Diencephalon (tissue), 2 donors: ENCODE measurements around a stretch of chr3.

DNA sequence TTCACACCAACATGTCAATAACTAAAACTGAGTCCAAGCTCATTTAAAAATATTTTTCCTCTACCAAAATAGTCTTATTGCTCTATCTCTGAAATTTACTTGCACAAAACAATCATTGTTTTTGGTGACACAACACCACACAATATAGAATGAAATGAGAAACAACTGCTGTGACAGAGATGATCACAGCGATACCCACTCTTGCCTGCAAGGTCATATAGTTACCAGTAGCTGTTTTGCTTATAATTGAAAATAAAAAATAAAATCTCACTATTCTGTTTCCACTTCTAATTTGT, 1.1 kb downstream of the ANKRD28 start:
- RAMPAGE, long total RNA = no peak

DNA sequence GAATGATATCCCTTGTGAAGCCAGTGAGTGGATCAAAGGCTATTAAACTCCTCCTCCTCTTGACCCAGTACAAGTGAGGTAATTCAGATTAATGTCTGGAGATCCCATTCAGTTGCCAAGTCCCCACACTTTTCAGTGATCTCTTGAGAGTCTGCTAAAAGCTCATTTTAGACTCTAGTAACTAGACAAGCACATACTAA, 2.6 kb upstream of the ANKRD28 start:
- RAMPAGE, long total RNA = no peak

DNA sequence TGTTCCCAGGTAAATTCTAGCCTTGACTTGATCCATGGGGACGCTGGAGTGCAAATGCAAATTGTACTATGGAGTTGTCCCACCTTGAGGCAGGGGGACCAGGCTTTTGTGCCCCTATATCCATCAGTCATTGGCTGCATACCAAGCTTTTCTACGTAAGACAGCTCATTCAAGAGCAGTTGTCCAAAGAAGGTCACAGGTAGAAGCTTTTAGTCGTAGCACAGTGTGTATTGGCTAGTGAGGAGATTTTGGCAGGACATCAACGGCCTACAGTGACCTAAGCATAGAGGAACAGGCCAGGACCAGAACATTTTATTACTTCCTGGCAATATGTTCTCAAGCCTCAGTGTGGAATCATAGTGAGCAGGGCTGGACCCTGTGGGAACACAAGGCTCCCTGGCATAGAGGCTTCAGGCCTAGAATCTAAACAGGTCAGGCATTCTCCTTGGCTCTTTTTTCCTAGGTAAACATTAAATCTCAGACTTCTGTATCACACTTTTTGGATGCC, 105.4 kb upstream of the ANKRD28 start:
- RAMPAGE, long total RNA = no peak

- RAMPAGE, long total RNA = no peak
Observed at GRCh38 chr3:16050792-16051602, 123.5 kb upstream of the GALNT15 start.

DNA sequence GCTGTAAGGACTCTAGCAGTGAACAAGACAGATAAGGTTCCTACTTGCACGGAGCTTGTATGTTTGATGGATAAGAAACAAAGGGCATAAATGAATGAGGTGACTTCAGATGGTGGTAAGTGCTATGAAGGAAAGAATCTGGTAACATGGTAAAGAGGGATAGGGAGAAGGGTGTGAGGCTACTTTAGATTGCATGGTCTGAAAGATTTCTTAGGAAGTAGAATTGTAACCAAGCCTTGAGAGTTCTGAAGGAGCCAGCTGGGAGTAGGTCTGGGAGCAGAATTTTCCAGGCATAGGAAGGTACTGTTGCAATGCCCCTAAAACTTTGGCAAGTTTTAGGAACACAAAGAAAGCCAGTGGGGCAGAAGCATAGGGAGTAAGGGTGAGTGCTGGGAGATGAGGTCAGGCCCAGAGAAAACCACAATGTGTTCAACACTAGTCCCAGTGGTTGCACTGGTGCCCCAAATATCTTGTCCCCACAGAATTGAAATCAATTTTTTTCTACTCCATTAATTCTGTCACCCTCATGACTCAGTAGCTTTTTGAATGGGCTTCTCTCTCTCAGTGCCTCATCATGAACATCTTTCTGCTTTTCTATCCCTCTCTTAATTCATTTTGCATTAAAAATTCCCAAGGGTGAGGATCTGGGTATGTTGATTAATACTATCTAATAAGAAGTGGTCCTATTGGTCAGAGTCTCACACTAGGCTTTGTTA, 120.7 kb upstream of the GALNT15 start:
- RAMPAGE, long total RNA = no peak

- RAMPAGE, long total RNA = no peak
Observed at GRCh38 chr3:16103283-16103867, 71.1 kb upstream of the GALNT15 start.

GRCh38 chr3:16109983-16110496, 64.4 kb upstream of the GALNT15 start:
- RAMPAGE, long total RNA = no peak

DNA sequence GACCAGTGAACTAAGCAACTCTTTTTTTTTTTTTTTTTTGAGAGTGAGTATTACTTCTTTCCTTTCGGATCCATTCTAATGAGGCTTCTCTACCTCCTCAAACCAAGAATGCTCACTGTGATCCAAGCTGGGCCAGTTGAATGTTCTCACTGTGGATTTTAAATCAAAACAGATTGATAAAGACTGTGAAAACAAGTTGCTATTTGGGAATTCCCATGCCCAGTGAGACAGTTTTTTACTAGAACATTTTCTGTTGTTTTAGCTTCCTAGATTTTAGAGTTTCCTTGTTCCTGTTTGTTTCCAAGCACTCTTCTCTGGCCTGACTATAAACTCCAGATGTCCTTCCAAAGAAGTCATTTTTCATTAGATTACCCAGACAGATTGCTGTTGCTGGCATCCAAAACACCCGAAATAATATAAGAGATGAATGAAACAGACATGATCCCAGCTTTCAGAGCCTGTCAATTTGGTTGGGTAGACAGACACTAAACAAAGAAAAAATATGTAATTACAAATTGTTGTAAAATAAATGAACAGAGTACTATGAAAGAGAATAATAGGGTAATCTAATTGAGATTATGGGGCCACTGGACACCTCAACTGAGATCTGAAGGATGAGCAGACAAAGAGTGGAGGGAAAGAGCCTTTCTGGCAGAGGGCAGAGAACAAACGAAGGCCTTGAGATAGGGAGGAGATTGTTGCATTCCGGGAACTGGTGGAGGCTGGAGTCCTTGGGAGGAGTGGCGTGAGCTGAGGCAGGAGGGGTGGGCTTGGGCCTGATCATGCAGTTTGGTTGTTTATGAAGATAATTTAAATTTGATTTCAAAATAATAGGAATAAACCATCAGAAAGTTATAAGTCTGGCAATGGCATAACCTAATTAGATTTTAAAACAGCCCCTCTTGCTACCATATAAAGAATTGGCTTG, 59.8 kb upstream of the GALNT15 start:
- RAMPAGE, long total RNA = no peak

GRCh38 chr3:16285914-16286658, 21.1 kb downstream of the OXNAD1 start:
- RAMPAGE, long total RNA = no peak

- RAMPAGE, long total RNA = no peak
Observed at GRCh38 chr3:16297878-16298755, 33.1 kb downstream of the OXNAD1 start.

DNA sequence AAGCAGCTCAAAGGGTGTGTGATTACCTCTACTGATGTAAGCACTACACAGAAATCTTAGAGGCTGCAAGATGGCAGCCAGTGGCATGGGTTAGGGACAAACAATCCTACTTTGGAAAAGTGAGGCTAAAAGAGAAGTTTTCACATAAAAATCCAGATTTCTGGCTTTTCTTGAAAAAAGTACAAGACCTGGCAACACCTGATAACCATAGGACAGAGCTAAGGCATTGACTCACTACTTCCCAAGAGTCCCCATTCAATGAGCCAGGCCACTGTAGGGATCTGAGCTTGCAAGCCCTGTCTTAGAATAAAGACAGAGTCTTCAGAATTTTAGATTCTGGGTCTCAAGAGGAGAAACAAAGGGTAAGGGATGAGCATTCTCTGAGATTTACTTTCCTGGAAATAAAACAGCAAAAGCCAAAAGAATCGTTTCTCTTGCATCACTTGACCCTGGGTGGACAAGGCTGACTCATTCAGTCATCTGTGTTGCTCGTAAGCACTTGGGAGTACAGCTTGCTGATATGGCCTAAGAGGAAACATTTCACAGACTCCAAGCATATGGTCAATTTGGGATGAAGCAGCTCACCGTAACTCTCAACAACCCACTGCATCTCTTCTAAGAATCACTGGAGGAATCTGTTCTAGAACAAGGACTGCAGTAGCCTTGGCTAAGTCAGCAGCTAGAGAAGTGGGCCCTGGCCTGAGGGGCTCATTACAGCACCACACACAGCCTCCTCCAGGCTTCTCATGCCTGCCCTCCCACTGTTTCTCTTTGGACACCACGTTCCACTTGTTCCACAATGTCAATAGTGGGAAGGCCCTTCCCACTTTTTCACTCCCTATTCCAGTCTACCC, 86.2 kb downstream of the RFTN1 start:
- RAMPAGE, long total RNA = no peak

- RAMPAGE, long total RNA = no peak
Observed at GRCh38 chr3:16500107-16500615, 13.3 kb downstream of the RFTN1 start.

- RAMPAGE, long total RNA = no peak
Observed at GRCh38 chr3:16508783-16509071, 4.8 kb downstream of the RFTN1 start.

DNA sequence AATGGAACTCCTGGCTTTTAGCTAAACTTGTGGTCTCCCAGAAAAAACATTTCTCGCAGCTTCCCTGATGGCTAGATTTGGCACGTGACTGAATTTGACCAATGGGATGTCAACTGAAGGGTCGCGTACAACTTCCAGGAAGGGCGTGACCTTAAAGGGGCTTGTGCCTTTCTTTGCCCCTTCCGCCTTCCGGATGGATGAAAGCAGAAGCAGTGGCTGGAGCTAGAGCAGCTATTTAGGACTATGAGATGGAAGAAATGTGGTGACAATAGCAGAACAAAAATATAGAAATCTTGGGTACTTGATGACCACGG, 22.6 kb upstream of the RFTN1 start:
- RAMPAGE, long total RNA = no peak

DNA sequence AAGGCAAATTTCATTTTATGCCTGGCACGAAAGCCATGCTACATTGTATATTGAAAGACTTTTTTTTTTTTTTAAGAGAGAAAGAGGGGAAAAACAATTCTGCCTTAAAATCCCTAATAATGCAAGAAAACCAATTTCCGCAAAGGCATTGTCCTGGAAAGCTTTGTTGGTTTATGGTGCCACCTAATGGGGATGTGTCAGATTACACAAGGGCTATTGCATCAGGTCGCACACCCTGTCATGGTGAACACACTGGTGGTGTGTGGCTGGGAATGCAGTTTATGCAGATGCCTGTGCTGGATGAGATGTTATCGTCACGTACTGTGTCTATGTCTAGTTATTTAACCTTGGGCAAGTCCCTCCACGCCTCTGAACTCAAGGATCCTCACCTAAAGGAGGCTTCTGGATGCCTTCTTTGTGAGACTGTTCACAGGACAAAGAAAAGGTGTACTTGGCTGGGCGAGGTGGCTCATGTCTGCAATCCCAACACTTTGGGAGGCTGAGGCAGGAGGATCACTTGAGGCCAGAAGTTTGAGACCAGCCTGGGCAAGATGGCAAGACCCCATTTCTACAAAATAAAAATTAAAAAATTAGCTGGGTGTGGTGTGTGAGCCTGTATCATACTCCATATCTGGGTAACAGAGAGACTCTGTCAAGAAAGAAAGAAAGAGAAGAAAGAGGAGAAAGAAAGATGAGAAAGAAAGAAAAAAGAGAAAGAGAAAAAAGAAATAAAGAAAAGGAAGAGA, 37.4 kb upstream of the RFTN1 start:
- RAMPAGE, long total RNA = no peak

GRCh38 chr3:16916726-16917335, 32.1 kb downstream of the PLCL2 start:
- RAMPAGE, long total RNA = no peak

- RAMPAGE, long total RNA = no peak
Observed at GRCh38 chr3:17140672-17141108, 255.9 kb downstream of the PLCL2 start.

GRCh38 chr3:17195233-17195526, 310.4 kb downstream of the PLCL2 start:
- RAMPAGE, long total RNA = no peak

DNA sequence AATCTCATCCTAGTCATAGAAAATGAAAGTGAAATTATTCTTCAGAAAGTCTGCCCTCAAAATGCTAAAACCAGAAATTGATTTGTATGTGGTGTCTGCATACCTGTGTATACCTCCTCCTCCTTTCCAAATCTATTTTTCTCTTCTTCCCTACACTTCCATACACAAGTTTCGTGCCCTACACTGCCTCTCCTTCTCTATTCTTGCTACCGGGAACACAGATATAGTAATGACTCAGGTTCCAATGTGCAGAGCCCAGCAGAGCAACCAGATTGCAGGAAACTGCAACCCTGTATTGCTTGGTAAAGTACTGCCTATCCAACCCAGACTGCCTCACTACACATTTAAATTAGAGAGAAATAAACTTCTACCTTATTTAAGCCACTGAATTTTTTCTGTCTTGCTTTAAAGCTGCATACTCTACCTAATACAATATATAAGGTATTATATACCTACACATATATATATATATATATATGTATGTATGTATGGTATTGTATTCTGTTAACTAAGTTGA, 7.5 kb upstream of the TBC1D5 start:
- RAMPAGE, long total RNA = no peak

DNA sequence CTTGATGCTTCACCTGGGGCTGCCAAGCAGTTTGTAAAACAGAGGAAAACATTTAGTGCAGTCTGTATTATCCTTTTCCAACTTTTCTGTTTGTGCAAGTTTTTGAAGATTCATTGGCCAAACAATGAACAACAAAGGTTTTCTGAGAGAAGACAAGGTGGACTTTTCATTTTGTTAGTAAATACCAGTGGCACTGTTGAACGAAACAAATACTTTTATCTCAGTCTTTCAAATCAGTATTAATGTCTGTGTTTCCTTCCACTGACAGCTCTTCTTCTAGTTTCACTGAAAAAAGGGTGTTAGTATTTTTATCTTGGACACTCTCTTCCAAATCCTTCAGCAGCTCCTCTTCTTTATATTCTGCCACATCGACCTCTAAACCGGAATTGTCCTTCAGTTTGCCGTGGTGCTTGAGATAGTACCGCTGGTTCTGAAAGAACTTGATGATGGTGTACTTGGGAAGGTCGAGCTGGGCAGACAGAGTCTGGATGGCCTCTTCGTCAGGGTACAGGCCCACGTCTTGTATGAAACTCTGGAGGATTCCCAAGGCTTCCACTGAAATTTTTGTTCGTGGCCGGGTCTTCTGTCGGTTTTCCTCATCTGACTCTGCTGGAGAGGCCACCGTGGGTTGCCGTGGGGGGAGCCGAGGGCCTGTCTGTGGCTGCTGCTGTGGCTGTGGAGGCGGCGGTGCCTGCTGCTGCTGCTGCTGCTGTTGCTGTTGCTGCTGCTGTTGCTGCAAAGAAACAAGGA, 76.0 kb downstream of the SATB1 start:
- RAMPAGE, long total RNA = no peak